ENCODE measurements around the genes HAPSTR1, EMP2, TEKT5, SOCS1 and PRM3.

GRCh38 chr16:8964176-8964531 lies 448 bp upstream of the USP7 start:
- PRO-cap, 7 experiments, result no peak in any of the 7 experiments
- RAMPAGE, long total RNA, 2 experiments, result no peak in any of the 2 experiments

GRCh38 chr16:8987215-8987741 lies 23.6 kb upstream of the USP7 start:
- PRO-cap, 7 experiments, result no peak in any of the 7 experiments
- RAMPAGE, long total RNA, 2 experiments, result no peak in any of the 2 experiments

DNA sequence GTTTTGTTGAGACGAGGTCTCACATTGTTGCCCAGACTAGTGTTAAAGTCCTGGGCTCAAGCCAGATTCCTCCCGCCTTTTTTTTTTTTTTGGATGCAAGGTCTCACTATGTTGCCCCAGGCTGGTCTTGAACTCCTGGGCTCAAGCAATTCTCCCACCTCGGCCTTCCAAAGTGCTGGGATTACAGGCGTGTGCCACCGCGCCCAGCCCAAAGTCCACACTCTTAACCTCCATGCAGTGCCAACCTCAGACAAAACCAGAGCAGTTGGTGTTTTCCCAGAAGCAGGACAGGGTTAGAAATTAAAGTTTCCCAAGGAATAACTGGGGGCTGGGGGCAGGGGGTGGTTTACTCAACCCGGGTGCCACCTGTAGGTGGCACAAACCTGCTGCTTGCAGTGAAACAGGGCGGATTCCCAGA lies 25.4 kb upstream of the USP7 start:
- PRO-cap, 7 experiments, result no peak in any of the 7 experiments
- RAMPAGE, long total RNA, 2 experiments, result no peak in any of the 2 experiments

DNA sequence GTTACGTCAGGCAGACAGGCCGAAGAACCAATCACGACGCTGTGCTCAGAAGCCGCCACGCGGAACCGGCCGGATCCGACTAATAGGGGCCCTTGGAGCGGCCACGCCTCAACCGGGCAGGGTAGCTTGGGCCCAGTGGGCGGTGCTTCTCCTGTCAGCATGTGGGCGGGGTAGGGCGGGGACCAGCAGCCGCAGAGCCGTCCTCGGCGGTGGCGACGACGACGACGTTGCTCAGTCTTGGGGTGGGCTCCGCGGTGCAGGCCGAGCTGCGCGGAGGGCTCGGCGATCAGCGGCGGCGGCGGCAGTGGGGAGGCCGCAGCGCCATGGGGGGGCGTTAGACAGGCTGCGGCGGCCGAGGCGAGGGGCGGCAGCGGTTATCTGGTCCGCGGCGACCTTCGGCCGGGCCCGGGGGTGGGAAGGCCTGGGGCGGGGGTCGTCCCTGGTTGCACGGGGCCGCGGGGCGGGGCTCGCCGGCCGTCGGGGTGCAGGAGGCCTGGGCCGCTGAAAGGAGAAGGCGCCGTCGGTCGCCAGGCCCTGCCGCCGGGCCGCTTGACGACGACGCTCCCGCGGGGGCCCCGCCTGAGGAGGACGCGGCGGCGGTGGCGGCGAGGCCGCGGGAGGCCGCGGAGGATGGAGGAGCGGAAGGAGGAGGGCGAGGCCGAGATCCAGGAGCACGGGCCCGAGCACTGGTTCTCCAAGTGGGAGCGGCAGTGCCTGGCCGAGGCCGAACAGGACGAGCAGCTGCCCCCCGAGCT lies at the start of gene HAPSTR1:
Gene HAPSTR1 (plus strand): TSS at position 230 of the 755 bp plus-strand sequence.
- PRO-cap, 7 experiments, result peak in 7 of 7 experiments; most common plus-strand start position 234 of the sequence (in 6)
- RAMPAGE, long total RNA, 2 experiments, result no peak in any of the 2 experiments

DNA sequence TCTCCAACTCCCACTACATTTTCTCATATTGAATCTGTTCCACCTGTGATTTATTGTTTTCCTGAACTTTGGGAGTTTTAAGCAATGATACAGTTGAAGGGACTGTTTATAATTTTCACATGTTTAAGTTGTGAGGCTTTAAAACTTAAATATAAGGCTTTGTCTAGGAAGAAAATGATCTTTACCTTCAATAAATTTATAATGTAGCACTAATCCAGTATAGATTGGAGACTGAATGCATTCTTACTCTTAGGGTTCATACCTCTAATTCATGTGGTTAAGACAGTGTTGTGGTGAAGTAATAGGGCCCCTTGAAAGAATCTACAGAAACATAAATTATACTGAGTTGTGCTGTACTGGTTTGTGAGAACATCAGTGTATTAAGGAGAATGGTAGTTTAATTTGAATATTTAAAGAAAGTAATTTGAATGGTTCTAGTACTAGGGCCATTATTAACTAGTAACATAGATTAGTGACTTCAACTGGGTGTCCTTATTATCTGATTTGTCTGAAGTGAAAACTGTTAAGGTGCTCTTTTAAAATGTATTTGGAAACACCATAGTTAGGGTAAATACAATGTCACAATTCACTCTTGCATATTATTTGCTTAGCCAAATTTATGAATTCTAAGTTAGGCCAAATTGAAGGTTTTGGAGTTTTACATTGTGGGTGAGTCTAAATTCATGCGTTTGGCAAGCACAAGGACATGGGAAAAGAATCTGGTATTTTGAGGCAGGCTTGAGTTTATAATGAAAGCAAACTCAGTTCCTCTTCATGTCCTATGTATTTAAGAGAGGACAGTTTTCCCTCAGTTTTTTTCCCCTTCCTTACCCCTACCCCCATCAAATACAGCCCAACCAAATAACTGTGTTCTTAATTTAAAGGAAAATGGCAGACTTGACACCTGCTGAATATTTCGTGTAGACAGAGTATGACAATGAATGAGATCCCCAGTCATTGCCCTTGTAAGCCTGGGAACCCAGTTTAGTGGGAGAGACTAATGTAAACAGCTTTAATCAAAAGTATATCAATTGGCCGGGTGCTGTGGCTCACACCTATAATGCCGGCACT lies 14.0 kb downstream of the HAPSTR1 start:
- PRO-cap, 7 experiments, result no peak in any of the 7 experiments
- RAMPAGE, long total RNA, 2 experiments, result no peak in any of the 2 experiments

- PRO-cap, 7 experiments, result no peak in any of the 7 experiments
- RAMPAGE, long total RNA, 2 experiments, result no peak in any of the 2 experiments
These were observed 450.6 kb downstream of the HAPSTR1 start for GRCh38 chr16:9541697-9542702.

GRCh38 chr16:10275526-10275984 lies 93.3 kb upstream of the GRIN2A start:
- PRO-cap, 7 experiments, result no peak in any of the 7 experiments
- RAMPAGE, long total RNA, 2 experiments, result no peak in any of the 2 experiments

DNA sequence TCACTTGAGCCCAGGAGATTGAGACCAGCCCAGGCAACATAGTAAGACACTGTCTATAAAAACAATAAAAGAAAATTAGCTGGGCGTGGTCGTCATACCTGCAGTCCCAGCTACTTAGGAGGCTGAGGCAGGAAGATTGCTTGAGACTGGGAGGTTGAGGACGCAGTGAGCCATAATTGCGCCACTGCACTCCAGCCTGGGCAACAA lies 32.7 kb downstream of the EMP2 start:
- PRO-cap, 7 experiments, result no peak in any of the 7 experiments
- RAMPAGE, long total RNA, 2 experiments, result no peak in any of the 2 experiments

GRCh38 chr16:10580441-10581200 lies at the start of gene EMP2:
Gene EMP2 (minus strand): TSS chr16:10580598.
- PRO-cap, 7 experiments, result peak in 7 of 7 experiments; most common plus-strand start chr16:10580759 (in 3); most common minus-strand start chr16:10580842 (in 4)
- RAMPAGE, long total RNA, 2 experiments, result start-site peak on the minus strand in 2 of 2 experiments, at chr16:10580583-10580702 at its widest, 241 to 292 reads per replicate

- PRO-cap, 7 experiments, result no peak in any of the 7 experiments
- RAMPAGE, long total RNA, 2 experiments, result no peak in any of the 2 experiments
These were observed 36.7 kb upstream of the EMP2 start for GRCh38 chr16:10616948-10617690.

- PRO-cap, 7 experiments, result no peak in any of the 7 experiments
- RAMPAGE, long total RNA, 2 experiments, result no peak in any of the 2 experiments
These were observed 38.4 kb upstream of the EMP2 start for GRCh38 chr16:10618729-10619268.

- PRO-cap, 7 experiments, result no peak in any of the 7 experiments
- RAMPAGE, long total RNA, 2 experiments, result no peak in any of the 2 experiments
These were observed at the start of gene TEKT5 for GRCh38 chr16:10694654-10695138. Gene TEKT5 (minus strand): TSS chr16:10694930.

- PRO-cap, 7 experiments, result peak in 1 of 7 experiments; most common minus-strand start chr16:10879969 (in 1)
- RAMPAGE, long total RNA, 2 experiments, result no peak in any of the 2 experiments
These were observed 3.0 kb downstream of the CIITA start for GRCh38 chr16:10879884-10880533.

GRCh38 chr16:10918665-10919268 lies 23.5 kb downstream of the DEXI start:
- PRO-cap, 7 experiments, result no peak in any of the 7 experiments
- RAMPAGE, long total RNA, 2 experiments, result no peak in any of the 2 experiments

DNA sequence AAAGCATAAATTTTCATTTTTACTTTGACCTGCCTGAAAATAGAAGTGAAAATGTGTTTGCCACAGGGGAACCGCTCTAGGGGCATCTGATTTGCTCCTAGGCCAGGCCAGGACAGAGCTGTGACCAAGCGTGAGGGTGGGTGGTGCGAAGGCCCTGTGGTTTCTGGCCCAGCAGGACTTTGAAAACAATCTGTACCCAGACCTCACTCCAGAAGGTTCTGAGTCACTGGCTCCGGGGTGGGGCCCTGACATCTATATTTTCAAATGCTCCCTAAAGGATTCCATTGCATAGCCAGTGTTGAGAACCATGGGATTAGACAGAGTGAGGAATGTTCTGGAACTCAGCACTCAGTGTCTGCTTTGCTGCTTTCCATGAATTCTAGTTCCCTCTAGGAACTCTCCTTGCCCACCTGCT lies 133.7 kb downstream of the CLEC16A start:
- PRO-cap, 7 experiments, result no peak in any of the 7 experiments
- RAMPAGE, long total RNA, 2 experiments, result no peak in any of the 2 experiments

DNA sequence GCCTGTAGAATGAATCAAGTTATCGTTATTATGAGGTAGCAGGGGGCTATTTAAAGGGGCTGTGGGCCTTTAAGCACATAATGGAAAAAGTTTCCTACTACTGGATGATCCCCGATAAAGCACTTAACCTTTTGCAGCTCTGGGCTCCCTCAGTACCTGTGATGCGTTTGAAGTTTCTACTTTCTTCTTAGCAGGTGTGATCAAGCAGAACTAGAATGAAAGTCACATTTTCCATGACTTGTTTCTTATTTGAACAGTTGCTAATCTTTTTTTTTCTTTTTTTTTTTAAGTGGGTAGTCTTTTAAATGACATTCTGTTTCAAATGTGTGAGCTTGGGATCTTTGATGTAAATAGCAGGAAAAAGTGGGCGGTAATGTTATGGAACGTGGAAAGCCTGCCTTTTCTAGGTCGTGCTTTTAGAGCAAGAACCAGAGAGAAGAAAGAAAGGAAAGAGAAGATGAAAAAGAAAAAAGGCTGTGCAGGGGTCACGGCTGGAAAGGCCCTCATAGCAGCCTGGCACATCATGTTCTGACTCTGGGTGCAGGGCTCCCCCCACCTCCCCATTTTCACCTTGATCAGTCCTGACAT lies 150.5 kb downstream of the CLEC16A start:
- PRO-cap, 7 experiments, result no peak in any of the 7 experiments
- RAMPAGE, long total RNA, 2 experiments, result no peak in any of the 2 experiments

- PRO-cap, 7 experiments, result no peak in any of the 7 experiments
- RAMPAGE, long total RNA, 2 experiments, result no peak in any of the 2 experiments
These were observed 50.0 kb downstream of the SOCS1 start for GRCh38 chr16:11205995-11206462.

- PRO-cap, 7 experiments, result peak in 2 of 7 experiments; most common plus-strand start chr16:11255019 (in 1)
- RAMPAGE, long total RNA, 2 experiments, result no peak in any of the 2 experiments
These were observed 1.6 kb downstream of the SOCS1 start for GRCh38 chr16:11254063-11255195.

GRCh38 chr16:11256036-11257244 lies at the start of gene SOCS1:
Gene SOCS1 (minus strand): TSS chr16:11256204.
- PRO-cap, 7 experiments, result peak in 7 of 7 experiments; most common plus-strand start chr16:11256314 (in 6); most common minus-strand start chr16:11256201 (in 7)
- RAMPAGE, long total RNA, 2 experiments, result no peak in any of the 2 experiments

DNA sequence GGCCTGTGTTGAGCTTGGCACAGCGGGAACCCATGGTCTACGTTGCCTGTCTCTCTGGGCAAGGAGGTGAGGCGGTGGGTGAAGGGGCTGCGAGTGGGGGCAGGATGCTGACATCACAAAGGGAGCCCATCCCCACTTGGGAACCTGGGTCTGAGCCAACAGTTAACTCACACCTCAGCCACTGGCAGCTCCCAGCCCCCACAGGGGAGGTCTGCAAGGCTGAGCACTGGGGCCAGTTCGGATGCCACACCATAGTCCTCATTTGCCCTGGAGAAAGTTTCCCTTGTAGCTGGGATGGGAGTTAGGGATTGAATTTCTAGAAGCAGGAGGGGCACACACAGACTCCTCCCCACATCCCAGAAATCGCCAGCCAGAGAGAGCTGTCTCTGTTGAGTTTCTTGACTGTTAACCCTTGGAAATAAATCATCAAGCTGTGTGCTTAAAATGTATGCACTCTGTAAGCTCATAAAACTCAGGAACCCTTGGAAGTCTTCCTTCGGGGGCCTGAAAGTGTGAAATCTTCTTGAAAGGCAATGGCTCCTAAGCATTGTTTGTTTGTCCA lies at the start of gene PRM3:
Gene PRM3 (minus strand): TSS at position 68 of the 562 bp plus-strand sequence.
- PRO-cap, 7 experiments, result no peak in any of the 7 experiments
- RAMPAGE, long total RNA, 2 experiments, result no peak in any of the 2 experiments

Measured in ovary (tissue), 7 donors.